Ovary (tissue), 7 donors: ENCODE measurements around the genes ZNRF1 and VAT1L.

DNA sequence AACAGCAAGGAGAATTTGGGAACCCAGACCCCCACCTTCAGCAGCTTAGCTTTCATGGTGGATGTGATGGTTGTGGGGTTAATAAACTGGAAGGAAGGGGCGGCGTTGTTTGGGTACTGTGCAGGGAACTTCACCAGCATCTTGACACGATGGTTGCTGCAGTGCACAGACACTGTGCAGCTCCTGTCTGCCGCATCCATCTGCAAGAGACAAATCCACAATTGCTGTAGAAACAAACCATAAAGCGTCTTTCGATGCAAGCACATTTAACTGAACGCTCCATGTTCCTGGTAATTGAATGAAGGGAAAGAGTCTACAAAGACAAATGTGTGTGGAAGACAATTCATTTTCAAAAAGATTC, 72.8 kb downstream of the WDR59 start:
- PRO-cap, 7 experiments: no peak in any of the 7 experiments
- RAMPAGE, long total RNA, 2 experiments: no peak in any of the 2 experiments

DNA sequence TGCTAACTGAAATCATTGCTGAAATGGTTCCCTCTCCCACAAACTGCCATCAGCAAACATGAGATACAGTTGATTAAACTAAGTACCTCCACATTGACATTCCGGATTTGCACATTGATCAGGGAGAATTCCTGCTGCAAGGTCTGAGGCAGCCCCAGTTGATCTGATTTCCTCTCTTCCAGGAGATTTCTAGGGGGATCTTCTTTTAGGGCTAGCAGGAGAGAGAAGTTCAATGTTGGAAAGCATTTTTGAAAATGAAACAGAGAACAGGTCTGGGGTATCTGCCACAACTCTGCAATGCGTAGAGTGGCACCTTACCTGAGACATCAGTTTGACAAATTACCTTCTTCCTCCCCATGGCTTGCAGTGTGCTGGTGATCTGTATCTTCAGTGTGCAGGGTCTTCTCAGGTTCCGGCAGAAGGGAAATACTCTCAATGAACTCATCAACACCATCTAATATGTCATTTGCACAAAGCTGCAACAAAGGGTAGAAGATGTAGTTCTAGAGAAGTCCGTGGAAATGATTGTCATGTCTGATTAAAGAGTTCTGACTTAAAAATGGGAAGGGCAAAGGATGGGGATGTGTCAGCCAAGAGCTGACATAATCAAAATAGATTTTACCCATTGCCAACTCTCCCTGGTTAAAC, 69.0 kb downstream of the WDR59 start:
- PRO-cap, 7 experiments: no peak in any of the 7 experiments
- RAMPAGE, long total RNA, 2 experiments: no peak in any of the 2 experiments

DNA sequence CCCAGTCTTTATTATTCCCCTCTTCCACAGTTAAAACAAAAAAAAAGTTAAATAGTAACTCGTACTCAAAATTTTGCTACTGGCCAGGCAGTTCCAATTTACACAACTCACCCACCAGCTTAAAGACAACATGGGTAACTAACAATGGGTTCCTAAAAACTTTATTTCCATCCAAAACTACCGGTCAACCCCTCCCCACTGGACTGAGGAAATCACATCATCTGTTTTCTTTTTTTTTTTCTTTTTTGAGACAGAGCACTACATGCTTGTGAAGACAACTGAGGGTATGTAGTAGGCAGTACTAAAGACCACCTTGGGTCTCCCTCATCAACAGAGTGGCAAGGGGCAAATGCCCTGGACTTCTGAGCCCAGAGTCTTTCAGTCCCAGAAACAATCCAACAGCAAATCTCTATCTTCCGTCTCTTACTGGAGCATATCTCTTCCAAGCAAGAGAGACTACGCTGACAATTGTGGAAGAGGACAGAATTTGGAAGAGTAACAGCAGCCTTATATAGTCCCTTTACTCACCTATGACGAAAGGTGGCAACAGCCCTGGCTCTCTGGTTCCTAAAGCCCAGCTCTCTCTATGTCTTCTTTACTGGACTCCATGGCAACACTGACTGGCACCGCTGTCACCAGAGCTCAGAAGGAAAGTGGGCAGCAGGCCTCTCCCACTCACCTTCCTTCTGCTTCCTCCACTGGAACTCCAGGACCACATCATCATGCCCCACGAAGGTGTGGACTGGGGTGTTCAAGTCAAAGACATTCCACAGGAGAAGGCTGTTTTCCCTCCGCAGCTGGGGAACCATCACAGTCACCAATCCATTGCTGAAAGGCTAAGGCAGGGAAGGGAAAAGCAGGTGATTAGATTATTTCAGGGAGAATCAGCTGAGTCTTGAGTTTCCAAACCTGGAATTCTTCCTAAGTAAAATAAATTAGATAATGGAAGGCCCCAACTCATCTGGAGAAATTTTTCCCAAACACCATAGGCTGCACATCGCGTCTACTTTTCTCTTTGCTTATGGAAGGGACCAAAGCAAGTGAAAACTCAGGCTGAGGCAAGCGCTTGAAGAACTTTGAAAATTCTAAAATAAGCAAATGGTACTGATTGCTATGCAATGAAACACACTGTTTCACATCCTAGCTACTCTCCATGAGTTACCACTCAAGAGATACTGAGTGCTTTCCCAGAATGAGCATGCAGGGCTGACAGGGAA, 63.2 kb downstream of the WDR59 start:
- PRO-cap, 7 experiments: no peak in any of the 7 experiments
- RAMPAGE, long total RNA, 2 experiments: no peak in any of the 2 experiments

DNA sequence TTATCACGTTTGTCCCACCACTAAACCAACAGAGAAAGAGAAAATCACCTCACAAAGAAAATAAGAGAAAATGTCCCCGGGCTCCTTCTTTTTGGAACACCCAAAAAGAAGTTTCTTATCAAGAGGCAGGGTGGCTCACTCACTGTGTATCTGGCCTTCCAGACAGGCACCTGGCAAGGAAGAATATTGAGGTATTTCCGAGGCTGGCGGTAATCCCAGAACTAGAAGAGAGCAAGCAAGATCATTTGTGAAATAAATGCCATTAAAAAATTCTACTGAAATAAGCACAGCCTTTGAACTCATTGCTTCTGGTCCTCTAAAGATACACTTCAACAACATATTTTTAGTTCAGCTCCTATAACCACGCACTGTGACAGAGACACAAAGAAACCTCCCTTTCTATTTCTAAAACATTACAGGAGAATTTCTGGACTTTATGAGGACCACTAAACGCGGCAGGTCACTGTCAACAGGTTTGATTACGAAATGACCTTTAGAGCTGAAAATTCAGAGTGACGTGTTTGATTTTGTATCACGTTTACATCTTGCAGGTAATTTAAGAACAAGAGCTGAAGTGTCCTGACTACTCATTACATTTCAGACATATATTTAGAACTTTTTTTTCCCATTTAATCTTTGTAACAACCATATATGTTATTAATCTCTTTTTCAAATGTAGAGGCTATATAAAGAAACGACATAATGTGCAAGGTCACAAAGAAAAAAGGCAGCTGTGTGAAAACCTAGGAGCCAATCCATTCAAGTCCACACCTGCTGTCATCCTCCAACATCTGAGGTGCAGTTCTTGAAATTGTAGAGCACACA, 60.9 kb downstream of the WDR59 start:
- PRO-cap, 7 experiments: no peak in any of the 7 experiments
- RAMPAGE, long total RNA, 2 experiments: no peak in any of the 2 experiments

DNA sequence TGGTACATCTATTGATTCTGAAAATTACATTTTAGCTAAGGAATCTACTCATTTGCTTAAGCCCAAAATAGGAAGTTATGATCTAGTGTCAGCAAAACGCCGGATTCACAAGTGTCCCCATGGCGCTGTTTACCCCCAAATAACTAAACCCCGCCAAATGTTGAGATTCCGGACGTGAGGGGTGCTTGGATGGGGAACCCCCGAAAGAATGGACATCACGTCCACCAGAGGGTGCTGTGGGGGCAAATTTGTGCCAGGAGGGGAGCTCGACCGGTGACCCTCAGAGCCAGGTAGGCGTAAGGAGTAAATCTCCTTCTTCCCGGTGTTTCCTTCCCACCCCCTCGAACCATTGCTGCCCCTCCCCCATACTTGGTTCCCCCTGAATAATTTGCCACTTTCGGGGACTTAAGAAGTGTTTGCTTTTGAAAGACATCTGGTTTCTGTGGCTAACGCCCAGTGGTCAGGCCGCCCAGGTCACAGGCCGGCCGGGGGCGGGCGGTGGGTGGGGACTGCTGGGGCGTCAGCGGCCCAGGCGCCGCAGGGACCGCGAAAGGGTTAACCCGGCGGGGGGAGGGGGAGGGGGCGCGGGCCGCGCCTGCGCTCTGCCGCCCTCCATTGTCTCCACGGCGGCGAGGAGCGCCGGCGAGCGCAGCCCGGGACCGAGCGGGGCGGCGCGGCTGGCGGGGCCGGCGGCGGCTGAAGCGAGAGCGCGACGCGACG, at the start of gene ZNRF1:
TSS of gene ZNRF1 (plus strand) at position 615 of the 720 bp plus-strand sequence.
- PRO-cap, 7 experiments: peak in 7 of 7 experiments; most common plus-strand start position 624 of the sequence (in 7); most common minus-strand start position 444 of the sequence (in 6)
- RAMPAGE, long total RNA, 2 experiments: no peak in any of the 2 experiments

DNA sequence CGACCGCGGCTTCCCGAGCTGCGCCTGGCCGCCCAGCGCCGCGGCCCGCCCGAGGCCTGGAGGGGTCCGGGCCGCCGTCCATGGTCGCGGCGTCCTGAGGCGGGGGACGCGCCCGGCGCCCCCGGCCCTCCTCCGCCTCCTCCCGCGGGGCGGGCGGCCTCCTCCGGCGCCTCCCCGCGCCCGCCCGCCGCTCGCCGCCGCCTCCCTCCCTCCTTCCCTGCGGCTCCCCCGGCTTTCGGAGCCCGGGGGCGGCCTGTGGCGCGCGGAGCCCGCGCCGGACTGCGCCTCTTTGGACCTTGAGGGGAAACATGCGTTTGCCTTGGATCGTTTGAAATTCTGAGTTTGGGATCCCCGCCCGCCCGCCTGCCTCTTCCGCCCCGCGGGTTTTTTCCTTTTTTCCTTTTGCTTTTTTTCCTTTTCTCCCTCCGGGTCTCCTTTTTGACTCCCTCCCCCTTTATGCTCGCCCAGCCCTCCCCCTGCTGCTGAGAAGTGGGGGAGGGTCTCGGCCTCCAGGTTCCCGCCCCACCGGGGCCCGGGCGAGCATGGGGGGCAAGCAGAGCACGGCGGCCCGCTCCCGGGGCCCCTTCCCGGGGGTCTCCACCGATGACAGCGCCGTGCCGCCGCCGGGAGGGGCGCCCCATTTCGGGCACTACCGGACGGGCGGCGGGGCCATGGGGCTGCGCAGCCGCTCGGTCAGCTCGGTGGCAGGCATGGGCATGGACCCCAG, 469 bp downstream of the ZNRF1 start:
- PRO-cap, 7 experiments: peak in 7 of 7 experiments; most common plus-strand start position 234 of the sequence (in 5); most common minus-strand start position 141 of the sequence (in 5)
- RAMPAGE, long total RNA, 2 experiments: no peak in any of the 2 experiments

- PRO-cap, 7 experiments: no peak in any of the 7 experiments
- RAMPAGE, long total RNA, 2 experiments: no peak in any of the 2 experiments
Measured at GRCh38 chr16:74999857-75000482, 1.1 kb downstream of the ZNRF1 start.

GRCh38 chr16:75011454-75012384, 12.9 kb downstream of the ZNRF1 start:
- PRO-cap, 7 experiments: peak in 4 of 7 experiments; most common plus-strand start chr16:75012118 (in 4); most common minus-strand start chr16:75011957 (in 3)
- RAMPAGE, long total RNA, 2 experiments: start-site peak on the plus strand in 1 of 2 experiments, at chr16:75011701-75012206 at its widest, 6 reads per replicate

GRCh38 chr16:75248633-75249646, 2.5 kb downstream of the BCAR1 start:
- PRO-cap, 7 experiments: no peak in any of the 7 experiments
- RAMPAGE, long total RNA, 2 experiments: no peak in any of the 2 experiments

DNA sequence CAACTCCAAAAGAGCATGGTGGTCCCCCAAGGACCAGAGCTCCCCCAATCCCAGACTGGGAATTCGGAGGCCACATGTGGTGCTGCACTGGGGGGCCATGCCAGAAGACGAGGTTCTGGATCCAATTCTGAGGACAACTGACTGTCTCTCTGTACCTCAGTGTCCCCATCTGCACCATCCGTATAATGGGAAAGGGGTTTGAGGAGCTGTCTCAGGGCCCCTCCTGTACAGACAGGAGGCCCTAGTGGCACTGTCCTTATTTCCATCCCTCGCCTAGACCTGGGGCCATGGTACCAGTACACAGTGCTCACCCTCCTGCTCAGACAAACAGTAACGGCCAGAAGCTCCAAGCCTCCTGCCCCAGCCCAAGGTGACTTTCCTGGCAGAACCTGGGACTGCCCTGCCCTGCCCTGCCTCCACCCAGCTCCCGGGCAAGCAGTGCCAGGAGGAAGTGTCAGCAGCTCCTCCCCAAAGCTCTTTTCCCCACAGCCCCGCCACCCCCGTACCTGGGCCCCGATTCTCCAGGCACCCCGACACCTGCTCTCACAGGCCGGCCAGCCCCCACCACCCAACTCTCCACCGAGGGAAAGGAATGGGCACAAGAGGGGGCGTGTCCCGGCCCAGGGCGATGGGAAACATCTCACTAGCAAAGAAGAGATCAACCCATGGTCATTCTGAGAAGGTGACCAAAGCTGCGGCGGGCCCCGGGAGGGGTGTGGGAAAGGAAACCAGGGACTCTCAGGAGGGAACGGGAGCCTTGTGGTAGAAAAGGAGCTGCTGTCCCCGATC, 1.4 kb downstream of the BCAR1 start:
- PRO-cap, 7 experiments: peak in 1 of 7 experiments; most common plus-strand start position 672 of the sequence (in 1)
- RAMPAGE, long total RNA, 2 experiments: no peak in any of the 2 experiments

DNA sequence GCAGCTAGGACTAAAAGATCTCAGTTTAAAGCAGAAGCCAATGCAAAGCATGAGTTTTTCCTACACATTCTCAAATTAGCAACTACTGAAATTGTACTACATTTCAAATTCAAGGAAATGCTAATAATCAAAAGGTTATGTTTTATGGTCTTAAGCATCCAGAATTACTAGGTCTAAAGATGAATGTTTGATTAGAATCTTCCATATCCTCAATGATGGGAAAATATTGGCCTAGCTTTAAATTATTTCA, 50.5 kb downstream of the CFDP1 start:
- PRO-cap, 7 experiments: no peak in any of the 7 experiments
- RAMPAGE, long total RNA, 2 experiments: no peak in any of the 2 experiments

GRCh38 chr16:75412381-75412962, 20.8 kb downstream of the CFDP1 start:
- PRO-cap, 7 experiments: no peak in any of the 7 experiments
- RAMPAGE, long total RNA, 2 experiments: no peak in any of the 2 experiments

DNA sequence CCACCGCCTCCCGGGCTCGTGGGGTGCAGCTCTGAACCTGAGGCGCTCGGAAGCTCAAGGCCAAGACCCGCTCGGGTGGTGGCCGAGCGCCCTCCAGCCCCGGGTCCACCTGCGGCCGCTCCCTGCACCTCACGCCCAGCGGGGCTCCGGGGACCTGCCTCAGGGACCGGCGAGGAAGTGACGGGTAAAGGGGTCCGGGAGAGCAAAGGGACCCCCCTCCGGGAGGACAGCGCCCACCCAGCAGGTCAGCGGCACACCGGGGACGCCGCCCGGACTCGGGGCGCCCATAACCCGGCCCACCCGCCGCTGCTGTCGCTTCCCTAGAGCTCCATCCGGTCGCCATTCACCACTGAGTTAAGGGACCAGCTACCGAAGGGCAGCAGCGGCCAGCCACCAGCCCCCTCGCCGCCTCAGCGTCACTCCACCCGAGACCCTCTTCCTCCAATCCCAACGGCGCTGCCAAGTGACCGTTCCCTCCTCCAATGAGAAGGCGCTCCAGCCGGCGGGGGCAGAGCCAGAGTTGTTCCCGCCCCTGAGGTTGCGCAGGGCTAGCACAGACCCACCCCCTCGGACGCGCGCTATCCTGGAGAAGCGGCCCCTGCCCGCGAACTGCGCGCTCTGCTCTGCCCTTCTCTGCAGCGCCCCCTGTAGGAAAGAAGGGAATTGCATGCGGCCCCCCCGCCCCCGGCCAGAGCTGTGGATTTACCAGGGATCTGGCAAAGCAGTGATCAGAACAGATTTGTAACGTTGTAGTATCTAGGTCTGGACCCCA, 18.8 kb downstream of the CHST5 start:
- PRO-cap, 7 experiments: peak in 7 of 7 experiments; most common plus-strand start position 578 of the sequence (in 4); most common minus-strand start position 418 of the sequence (in 7)
- RAMPAGE, long total RNA, 2 experiments: no peak in any of the 2 experiments

- PRO-cap, 7 experiments: no peak in any of the 7 experiments
- RAMPAGE, long total RNA, 2 experiments: no peak in any of the 2 experiments
Measured at GRCh38 chr16:75534641-75535488, 1.0 kb downstream of the CHST5 start.

DNA sequence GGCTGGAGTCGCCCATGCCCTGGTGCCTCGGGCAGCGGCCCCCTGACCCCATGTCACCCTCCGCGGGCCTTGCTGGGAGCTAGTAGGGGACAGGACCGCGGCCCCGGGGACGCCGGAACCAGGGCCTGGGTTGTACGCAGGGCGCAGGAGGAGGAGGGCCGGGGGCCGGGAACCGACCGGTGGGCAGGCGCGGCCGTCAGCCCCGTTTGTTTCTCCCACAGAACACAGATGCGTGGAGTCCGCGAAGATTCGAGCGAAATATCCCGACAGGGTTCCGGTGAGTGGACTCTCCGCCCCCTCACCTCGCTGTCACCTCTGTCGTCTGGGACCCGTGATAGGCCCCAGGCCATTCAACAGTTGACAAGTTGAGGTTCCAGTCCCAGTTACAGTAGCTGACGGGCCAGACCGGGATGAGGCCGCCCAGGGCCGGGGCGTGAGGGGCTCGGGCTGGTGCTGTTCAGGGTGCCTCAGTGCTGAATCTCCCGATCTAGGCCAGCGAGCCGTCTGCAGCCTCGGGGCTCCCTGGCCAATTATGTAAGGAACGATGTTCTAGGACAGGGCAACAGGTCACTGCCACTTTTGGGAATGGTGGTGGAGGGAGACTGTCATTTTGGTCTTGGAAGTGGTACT, 567 bp downstream of the GABARAPL2 start:
- PRO-cap, 7 experiments: no peak in any of the 7 experiments
- RAMPAGE, long total RNA, 2 experiments: no peak in any of the 2 experiments

- PRO-cap, 7 experiments: peak in 1 of 7 experiments; most common plus-strand start chr16:75648931 (in 1)
- RAMPAGE, long total RNA, 2 experiments: no peak in any of the 2 experiments
Measured at GRCh38 chr16:75648833-75649195, 1.2 kb downstream of the TERF2IP start.

GRCh38 chr16:77192437-77192989, 1.5 kb downstream of the MON1B start:
- PRO-cap, 7 experiments: no peak in any of the 7 experiments
- RAMPAGE, long total RNA, 2 experiments: no peak in any of the 2 experiments

DNA sequence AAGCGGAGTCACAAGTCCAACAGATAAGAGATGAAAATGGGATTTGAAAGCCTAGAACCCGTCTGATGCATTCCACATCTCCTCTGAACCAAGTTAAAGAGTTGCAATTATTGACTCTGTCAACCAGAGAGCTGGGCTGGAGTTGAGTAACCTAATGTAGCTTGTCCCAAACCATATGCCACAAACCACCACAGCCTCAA, 81.5 kb upstream of the NUDT7 start:
- PRO-cap, 7 experiments: no peak in any of the 7 experiments
- RAMPAGE, long total RNA, 2 experiments: no peak in any of the 2 experiments

GRCh38 chr16:77788411-77788758, at the start of gene VAT1L:
Gene VAT1L, plus strand, starts transcription at chr16:77788564.
- PRO-cap, 7 experiments: peak in 2 of 7 experiments; most common plus-strand start chr16:77788586 (in 2)
- RAMPAGE, long total RNA, 2 experiments: start-site peak on the plus strand in 1 of 2 experiments, at chr16:77788560-77788586 at its widest, 12 reads per replicate

DNA sequence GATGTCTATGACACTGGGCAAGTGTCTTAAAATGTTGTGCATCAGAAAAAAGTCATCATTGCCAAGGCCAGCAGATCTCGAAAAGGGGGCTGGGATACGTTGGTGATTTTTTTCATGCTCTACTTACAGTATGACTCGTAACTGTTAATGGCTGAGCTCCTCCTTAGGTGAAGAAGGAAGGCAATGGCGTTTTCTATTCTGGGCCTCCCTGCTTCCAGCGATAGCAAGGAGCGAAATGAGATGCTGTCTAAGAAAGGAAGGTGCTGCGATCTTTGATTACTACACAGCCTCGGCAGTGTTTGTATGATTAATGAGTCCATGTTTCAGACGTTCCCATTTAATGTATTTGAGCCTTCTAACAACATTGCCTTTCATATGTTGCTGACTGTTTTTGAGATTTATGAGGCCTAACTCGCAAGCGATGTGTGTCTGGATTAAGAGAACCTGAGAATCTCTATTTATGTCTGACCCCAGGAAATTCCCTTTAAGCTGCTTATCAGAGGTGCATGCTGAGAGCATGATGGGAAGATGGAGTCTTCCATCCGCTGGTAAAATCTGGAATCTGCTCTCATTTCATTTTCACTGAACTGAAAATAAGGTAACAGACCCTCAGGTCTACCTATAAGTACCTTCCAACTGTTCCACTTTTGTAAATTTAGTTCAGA, 403.4 kb downstream of the WWOX start:
- PRO-cap, 7 experiments: no peak in any of the 7 experiments
- RAMPAGE, long total RNA, 2 experiments: no peak in any of the 2 experiments